Choroid plexus epithelial cell (primary cell): ENCODE results near the gene RNF19B.

DNA sequence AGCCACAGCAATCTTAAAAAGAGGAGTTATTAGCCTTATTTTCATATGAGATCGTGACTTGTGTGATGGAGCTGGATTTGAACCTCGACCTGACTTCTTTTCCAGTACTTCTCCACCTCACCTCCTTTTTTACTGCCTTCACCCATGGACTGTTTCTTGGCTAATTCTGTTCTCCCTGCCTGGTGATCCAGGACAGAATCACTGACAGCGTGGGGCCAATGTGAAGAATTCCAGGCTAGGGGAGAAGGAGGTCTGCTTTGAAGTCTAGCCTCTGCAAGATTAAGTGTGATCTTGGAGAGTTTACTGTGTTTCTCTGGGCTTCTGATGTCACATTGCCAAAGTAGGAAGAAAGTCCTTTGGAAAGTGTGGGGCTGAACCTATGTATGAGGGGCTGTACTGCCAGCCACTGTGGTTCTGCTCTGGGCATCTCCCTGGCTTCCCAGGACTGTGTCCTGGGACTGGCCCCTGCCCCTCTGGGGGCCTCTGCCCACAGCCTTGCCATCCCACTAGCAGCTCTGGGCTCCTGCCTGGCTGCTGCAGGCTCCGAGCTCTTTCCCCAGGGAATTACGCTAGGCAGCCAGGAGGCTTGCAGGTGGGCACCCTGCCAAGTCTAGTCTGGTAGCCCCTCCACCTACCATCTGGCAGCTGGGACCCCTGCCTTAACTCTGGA, 23.3 kb downstream of the KIAA1522 start:
- RRBS = no CpG with 5 or more reads among the region's 5 CpGs

DNA sequence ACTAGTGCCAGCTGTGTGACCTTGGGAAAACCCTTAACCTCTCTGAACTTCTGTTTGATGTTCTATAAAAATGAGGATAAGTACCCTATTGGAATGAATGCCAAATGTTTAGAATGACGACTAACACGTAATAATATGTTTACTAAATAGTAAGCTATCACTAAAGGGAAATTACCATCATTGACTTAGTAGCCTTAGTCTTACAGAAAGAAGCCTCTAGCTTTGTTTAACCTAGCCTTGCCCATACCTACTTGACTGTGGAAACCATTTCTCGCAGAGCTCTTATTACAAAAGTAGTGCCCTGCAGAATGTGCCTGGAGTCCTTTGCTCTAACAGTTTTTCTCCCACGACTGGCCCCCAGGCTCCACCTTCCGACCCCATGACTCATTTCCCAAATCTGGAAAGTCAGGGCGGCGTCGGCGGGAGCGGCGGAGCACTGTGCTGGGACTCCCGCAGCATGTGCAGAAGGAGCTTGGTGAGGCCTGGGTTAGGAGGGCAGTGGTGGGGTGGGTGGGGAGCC, 27.7 kb downstream of the KIAA1522 start:
- RRBS = no CpG with 5 or more reads among the region's 12 CpGs

GRCh38 chr1:32818497-32818764, 978 bp downstream of the S100PBP start:
- RRBS = no CpG with 5 or more reads among the region's 4 CpGs

DNA sequence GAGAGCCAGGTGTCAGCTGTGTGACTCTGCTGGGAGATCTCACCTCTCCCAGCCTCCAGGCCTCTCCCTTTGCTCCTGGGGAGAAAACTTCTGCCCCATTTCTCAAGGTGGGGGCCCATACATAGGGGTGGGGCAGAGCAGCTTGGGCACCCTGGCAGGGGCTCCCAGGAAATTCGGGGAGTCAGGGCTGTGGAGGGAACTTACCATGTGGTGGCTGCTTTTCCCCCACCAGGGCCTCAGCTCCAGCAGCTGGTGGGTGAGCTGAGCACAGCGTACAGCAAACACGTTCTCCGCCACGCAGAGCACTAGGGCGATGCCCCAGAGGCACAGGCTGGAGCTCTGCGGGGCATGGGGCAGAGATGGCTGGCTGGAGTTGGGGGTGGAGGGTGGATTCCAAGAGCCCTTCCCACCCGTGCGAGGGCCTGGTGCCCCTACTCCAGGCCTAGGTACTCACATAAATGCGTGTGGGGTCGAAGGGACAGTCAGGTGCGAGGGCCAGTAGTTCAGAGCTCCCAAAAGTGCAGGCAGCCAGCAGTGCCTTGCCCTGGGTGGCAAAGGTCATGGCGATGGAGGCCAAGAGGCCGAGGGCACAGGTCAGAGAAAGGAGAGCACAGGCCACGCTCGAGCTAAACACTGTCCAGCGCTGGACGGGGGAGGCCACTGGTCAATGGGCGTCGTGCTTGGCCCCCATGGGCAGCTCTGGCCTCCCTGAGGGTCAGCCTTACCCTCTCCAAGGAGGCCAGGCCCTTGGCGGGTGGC, 5.9 kb downstream of the TMEM54 start:
- RRBS = no CpG with 5 or more reads among the region's 21 CpGs

DNA sequence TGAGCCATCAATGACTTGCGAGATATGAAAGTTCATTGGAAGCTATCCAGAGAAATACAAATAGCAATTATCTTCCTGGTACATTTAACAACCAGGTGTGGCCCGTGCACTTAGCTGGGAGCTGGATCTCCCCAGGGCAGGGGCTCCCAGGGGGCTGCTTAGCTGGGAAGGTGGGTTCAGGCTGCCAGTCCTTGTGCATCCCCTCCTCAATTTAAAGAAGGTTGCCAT, 3.6 kb upstream of the TMEM54 start:
- RRBS = no CpG with 5 or more reads among the region's 2 CpGs

DNA sequence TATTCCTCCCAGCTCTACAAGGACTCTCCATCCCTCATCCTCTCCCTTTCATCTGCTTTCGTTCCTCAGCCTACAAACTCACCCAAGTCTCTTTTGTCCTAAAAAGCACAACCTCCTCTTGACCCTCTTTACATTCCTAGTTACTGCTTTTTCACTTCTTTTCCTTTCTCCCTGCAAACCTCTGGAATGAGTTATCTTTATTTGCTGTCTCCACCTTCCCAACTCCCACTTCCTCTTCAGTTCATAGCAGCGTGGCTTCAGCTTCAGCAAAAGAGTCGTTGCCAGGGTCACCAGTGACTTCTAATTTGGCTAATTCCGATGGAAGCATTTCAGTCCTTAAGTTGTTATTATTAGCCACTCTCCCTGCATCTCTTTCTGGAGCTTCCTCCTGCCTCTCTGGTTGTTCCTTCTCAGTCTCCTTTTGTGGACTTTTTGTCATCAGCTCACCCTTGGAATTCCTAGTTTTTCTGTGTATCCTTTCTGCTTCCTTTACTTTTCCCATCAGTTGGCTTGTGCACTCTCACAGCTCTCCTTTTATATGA, 6.3 kb upstream of the TMEM54 start:
- RRBS = no CpG with 5 or more reads among the region's 4 CpGs

DNA sequence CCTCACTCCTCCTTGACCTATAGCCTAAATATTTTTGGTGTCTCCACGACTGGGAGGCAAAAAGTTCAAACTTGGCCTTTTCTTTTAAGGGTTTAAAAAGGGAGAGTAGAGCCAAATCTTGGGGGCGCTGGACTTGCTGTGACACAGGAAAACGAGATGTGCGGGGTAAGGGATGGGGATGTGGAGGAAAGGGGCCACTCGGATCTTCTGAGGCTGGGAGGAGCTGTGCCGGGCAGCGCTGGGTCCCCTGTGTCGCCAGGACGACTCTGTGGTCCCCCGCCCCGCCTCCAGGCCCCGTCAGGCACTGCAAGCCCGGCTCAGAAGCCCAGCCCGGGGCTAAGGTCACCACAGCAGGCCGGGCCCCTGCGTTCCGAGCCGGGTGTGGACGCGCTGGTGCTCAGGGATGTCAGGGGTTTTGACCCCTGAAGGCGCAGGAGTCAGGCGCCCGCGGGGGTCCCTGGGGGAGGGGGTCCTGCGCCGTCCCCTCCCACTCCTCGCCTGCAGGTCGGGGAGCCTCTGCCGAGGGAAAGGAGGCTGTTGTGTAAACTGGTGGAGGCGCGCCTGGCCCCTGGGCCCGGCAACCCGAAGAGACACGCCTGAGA, 23.6 kb upstream of the TMEM54 start:
- RRBS = 6% methylated on average over 4 of the region's 34 CpGs

- RRBS = 1% methylated on average over 54 of the region's 85 CpGs
These were observed at the start of gene RNF19B for GRCh38 chr1:32964457-32965292. RNF19B (minus strand) TSS chr1:32964809.

GRCh38 chr1:32986880-32987338, 22.3 kb upstream of the RNF19B start:
- RRBS = no CpG with 5 or more reads among the region's 5 CpGs

- RRBS = no CpG with 5 or more reads among the region's 3 CpGs
These were observed 27.8 kb upstream of the RNF19B start for GRCh38 chr1:32992227-32992982.

DNA sequence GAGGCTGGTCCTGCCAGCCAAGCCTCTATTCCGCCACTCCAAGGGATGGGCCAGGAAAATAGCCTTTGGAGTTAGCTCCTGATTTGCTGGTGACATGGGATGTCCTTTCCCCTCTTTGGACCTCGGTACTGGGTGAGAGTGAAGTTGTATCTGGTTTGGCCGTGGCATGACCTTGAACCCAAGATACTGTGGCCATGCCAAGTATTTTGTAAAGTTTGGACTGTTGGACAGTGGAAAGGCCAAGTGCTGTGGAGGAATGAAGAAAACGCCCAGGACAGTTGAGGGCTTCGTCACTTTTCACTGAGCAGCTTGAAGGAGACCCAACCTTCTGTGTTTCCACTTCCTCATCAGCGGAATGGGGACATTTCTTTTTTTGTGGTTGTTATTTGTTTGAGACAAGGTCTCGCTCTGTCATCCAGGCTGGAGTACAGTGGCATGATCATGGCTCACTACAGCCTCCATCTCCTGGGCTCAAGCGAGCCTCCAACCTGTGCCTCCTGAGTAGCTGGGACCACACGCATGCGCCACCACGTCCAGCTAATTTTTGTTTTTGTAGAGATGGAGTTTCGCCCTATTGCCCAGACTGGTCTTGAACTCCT, 28.5 kb upstream of the RNF19B start:
- RRBS = no CpG with 5 or more reads among the region's 12 CpGs

DNA sequence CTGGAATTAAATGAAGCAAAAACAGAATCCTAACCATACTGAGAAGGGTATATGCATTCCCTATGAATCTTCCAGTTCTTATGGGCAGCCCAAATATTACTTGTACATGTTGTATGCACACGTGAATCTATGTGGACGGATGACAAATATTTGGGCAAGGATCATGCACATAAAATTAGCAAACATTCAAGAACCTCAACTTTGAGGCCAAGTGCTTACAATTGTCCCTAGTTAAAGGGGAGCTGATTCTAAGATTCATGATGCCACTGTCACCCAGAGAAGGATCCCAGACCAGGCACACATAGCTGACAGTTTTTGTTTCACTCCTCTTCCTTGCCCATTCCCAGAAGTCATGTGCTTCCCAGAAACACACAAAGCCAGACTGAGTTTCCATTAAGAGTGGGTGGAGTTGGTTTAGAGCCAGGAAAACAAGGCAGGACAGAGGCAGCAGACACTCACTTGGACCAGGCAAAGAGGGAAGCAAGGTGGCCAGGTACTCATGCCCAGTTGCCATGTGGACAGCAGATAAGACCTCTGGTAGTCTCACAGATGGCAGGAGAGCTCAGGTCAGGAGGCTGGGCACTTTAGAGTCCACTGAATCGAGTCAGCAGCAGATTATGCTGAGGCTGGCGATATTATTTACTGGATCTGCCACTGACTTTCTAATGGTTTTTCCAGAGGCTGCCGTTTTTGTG, 25.5 kb downstream of the AK2 start:
- RRBS = no CpG with 5 or more reads among the region's 5 CpGs

GRCh38 chr1:33031972-33032690, 4.6 kb downstream of the AK2 start:
- RRBS = no CpG with 5 or more reads among the region's 7 CpGs

GRCh38 chr1:33099200-33099926, 18.4 kb downstream of the AZIN2 start:
- RRBS = no CpG with 5 or more reads among the region's 12 CpGs

DNA sequence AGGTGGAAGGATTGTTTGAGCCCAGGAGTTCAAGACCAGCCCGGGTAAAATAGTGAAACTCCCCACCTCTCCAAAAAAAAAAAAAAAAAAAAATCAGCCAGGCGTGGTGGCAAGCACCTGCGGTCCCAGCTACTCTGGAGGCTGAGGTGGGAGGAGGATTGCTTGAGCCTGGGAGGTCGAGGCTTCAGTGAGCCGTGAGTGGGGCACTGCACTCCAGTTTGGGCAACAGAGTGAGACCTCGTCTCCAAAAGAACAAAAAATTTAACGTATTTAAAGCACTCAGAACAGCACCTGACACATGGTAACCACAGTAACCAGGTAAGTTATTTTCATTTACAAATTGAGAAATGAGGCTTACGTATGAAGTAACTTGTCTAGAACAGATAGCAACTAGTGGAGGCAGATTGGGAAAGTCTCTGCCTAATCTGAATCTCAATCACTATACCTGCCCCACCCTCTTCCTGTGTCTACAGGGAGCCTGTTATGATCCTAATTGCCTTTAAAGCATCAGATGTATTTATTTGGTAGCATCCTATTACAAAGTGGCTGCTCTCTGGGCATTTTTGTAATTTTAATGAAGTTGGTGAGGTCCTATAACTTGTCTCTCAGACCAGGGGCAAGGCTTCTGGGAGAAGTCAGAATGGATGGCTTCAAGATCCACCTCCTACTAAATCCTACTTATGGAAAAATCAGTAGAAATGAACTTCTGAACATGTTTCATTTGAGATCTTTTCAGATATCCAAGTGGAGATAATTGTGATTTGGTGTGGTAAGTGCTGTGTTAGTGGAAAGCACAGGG, 47.4 kb downstream of the AZIN2 start:
- RRBS = no CpG with 5 or more reads among the region's 8 CpGs

GRCh38 chr1:33146483-33147234, 35.2 kb downstream of the TRIM62 start:
- RRBS = no CpG with 5 or more reads among the region's 10 CpGs

GRCh38 chr1:33180427-33181176, 1.2 kb downstream of the TRIM62 start:
- RRBS = 6% methylated on average over 21 of the region's 56 CpGs

GRCh38 chr1:33237573-33238078, 18.7 kb upstream of the ZNF362 start:
- RRBS = no CpG with 5 or more reads among the region's 7 CpGs

GRCh38 chr1:33431163-33431377, 175 bp upstream of the PHC2 start:
- RRBS = 1% methylated on average over 4 of the region's 15 CpGs

- RRBS = no CpG with 5 or more reads among the region's 3 CpGs
These were observed 2.6 kb upstream of the PHC2 start for GRCh38 chr1:33433392-33434090.